ENCODE results near the gene HMOX1.

- PRO-cap: no peak
Observed at GRCh38 chr22:32562413-32562910, 87.9 kb downstream of the FBXO7 start.

DNA sequence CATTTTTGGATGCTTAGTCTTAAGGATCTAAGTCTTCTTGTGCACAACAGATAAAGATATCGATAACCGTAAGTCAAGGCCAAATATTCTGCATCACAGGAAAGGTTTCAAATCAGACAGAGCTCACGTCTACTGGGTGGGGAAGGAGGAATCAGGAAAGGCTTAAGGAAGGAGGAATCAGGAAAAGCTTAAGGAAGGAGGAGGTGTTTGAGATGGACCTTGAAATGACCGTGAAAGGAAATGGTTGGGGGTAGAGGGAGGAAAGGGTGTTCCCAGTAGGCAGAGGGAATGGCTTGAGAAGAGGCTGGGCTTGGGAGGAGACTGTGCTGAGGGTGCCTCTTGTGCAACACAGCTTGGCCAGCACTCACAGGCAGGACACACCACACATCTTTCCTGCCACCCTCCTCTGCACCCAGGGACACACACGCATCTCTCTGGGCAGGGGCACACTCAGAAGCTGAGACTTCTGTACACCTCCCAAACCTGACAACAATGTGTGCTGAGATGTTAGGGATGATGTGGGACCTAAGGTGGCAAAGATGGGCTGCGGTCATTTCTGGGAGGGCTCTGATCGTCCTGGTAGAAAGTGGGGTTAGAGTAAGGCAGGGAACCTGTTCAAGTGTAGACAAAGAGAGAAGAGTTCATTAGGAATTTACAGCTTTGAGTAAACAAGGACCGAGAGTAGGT lies 151.4 kb downstream of the FBXO7 start:
- PRO-cap: no peak

DNA sequence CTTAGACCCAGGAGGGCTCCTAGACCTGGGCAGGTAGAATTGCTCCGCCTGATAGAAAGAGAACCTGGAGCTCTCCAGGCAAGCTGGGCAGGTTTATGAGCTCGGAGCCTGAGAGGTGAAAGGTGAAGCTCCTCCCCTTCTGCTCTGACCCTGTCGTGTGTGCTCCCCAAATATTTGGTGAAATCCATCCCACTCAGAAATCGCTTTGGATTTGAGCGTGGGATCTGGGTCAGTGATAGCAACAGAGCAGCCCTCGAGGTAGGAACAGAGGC lies 154.3 kb downstream of the FBXO7 start:
- PRO-cap: no peak

- PRO-cap: no peak
Observed at GRCh38 chr22:32717691-32718374, 83.7 kb upstream of the TIMP3 start.

- PRO-cap: no peak
Observed at GRCh38 chr22:32816217-32816816, 14.8 kb downstream of the TIMP3 start.

DNA sequence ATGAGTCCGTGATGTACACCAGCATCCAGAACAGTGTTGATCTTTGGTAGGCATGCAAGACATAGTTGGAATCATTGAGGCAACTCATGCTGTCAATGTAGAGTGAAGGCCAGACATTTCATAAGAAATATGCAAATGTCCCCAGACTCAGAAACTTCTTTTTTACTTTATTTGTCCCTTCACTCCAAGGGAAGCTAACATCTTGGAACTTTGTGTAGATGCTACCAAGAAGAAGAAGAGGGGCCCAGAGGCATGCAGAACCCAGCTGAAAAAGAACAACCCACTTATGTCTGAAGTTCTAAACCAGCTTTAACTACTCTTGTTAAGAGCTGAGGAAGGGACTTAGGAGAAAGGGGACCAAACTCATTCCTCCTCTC lies 51.8 kb downstream of the TIMP3 start:
- PRO-cap: no peak

DNA sequence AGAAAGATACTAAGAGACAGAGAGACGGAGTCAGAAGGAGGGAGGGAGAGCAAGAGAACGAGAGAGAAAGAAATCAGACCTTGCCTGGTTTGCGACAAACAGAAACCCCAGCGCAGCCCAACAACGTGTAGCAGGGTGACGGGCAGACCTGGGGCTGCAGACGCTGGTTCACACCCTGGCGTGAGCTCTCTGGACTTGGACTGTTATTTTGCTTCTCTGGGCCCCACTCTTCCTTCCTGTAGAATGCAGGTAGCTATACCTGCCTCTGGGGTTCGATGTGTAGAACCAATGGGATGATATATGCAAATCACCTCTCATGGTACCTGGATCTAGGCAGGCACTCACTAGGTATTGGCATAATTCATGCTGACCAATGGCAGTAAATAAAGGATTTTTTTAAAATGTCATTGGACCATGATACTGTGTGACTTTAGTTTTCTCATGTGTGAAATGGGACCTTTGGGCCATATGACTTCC lies 244.5 kb upstream of the SYN3 start:
- PRO-cap: no peak

- PRO-cap: no peak
Observed at GRCh38 chr22:33393429-33393833, 335.2 kb upstream of the SYN3 start.

DNA sequence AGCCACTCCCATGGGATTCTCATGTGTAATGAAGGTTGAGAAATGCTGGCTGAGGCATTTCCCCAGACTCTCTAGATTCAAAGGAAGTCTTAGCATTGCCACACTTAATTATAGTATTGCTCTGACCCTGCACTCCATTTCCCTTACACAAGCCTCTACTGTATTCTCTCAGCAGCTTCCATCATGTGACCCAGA lies 261.6 kb downstream of the LARGE1 start:
- PRO-cap: no peak

DNA sequence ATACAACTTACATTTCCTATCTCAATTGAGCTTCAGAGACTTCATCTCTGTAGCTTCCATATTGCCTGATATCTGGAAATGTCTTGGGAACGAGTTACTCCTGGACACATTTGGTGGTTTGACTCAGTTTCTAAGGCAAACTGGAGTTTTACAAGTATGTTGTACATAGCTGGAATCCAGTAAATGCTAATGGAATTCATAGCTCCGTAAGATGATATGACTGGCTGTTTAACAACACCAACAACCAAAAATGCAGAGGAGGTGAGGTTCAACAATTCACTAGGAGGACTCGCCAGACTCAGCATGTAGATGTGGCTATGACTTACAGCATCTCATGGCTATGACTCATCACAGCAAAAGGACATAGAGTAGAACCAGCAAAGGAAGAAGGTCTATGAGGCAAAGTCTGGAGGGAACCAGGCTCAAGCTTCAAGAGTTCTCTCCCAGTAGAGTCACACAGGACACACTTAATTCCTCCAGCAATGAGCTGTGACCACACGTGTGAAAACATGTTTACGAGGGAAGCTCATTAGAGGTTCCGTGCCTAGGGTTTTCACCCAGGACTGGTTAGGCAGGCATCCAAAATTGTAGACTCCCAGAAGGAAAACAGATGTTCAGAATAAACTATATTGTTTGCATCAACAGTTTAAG lies 116.9 kb downstream of the LARGE1 start:
- PRO-cap: no peak

DNA sequence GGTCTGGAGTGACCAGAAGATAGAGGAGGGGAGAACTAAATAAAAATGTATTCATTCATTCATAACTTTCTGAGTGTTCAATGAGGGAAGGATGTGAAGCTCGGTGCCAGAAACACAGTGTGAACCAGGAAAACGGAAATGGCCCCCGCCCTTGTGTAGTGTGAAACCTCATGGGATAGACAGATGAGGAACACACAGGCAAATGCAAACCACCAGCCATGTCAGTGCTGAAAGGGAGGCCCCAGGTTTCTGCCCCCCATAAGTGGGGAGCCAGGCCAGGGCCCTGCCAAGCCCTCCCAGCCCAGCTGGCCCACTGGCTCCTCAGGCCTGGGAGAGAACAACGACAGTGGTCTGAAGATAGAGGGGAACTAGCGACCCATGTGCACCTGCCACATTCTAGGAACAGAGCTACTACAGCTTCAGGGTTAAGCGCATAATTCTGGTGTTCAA lies 30.5 kb downstream of the LARGE1 start:
- PRO-cap: no peak

GRCh38 chr22:33896129-33896847 lies 24.0 kb downstream of the LARGE1 start:
- PRO-cap: no peak

DNA sequence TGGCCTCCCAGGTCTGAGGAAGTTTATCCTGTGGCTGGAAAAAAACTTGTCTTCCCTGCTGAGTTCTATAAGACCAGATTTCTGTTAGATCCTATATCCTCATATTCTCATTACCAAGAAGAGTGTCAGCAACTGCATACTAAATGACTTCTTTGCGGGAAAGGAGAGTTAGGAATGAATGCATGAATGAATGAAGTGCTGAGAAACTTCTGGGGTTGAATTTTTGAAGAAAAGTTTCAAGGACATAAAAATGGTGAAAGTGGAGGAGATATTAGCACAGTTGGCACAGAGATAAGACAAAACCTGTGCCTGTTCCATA lies 290.4 kb upstream of the ISX start:
- PRO-cap: no peak

- PRO-cap: no peak
Observed at GRCh38 chr22:34932007-34932377, 134.0 kb upstream of the ISX start.

- PRO-cap: no peak
Observed at GRCh38 chr22:35307283-35307919, 7.7 kb downstream of the TOM1 start.

DNA sequence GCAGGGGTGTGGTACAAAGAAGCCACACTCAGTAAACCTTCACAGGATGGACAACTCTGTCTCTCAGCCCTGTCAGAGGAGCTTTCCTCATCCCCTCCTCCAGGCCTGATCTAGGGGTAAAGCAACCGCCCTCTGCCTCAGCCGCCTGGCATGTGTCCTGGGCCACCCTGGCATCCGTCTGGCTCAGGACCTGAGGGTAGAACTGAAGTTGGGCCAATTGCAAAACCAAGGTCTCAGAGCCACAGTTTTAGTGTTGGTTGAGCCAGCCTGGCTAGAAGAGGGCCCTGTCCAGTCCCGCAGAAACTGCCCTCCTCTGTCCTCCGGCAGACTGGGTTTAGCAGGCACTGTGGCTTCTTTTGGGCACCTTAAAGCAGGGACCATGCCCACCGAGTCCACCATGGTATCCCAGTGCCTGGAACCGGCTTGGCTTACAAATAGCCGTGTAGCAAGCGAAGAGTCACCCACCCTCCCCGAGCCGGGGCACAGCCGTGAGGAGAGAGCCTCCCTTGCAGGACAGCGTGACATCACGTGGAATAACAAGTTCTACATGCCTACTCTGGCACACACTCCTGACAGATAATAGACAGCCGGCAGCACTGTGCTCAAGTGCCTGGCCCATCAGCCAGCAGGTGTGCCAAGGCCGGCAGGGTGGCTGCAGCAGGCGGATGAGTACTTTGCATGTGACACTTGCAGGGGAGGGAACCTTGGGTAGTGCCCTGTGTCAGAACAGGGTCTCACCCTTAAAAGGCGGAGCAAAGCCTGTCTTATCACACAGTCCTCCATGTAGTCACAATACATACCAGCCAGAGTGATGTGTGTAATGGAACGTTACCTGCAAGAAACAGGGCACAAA lies 16.0 kb downstream of the TOM1 start:
- PRO-cap: no peak

GRCh38 chr22:35338228-35338570 lies 38.5 kb downstream of the TOM1 start:
- PRO-cap: no peak

- PRO-cap: unidirectional peak, plus-strand start at chr22:35381096; unidirectional peak, plus-strand start at chr22:35381310
Observed at GRCh38 chr22:35380656-35381773, at the start of gene HMOX1. Gene HMOX1 (plus strand): TSS chr22:35381096.

GRCh38 chr22:35437016-35437653 lies 37.2 kb downstream of the MCM5 start:
- PRO-cap: no peak

DNA sequence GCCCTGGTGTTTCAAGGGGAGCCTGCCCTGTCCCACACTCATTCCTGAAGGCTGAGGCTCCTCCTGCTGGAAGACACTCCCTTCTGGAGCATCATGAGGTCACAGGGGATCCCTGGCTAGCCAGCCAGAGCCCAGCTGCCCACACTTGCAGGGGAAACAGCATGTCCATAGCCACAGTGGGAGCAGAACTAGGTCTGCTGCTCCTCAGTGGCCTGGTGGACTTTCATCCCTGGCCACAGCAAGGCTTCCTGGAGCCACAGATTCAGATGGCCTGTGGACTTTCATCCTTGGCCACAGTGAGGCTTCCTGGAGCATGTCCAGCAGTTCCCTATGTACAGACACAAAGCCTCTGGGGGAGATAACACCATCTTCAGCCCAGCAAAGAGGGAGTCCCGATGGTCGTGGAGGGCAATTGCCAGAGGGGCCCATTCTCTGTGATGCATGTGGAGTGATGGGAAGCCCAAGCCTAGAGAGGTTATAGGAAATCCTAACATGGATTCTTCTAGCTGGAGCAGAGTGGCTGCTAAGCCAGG lies 5.9 kb upstream of the APOL6 start:
- PRO-cap: no peak

Measured in peritoneum (tissue), 1 donor.